Thoracic aorta (tissue), 1 donor: ENCODE results near the genes RBM34 and ERO1B.

DNA sequence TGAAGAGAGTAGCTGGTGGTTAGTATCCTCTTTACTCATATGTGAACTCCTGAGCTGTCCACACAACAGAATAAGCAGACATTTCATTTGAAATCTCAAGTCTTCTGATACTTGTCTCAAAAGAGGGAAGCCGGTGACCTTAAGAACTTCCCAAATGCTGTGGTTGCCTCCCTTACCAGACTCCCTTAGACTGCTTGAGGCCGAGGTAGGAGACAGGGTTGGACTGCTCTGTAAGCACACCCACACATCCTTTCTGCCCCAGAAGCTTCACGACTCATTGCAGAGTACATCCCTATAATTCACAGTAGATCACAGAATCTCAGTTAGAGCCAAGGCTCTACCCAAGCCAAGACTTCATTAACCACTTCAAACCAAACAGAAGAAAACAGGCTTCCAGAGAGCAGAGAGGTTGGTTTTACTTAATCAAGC, 244.2 kb upstream of the IRF2BP2 start:
- RAMPAGE, long total RNA = no peak

DNA sequence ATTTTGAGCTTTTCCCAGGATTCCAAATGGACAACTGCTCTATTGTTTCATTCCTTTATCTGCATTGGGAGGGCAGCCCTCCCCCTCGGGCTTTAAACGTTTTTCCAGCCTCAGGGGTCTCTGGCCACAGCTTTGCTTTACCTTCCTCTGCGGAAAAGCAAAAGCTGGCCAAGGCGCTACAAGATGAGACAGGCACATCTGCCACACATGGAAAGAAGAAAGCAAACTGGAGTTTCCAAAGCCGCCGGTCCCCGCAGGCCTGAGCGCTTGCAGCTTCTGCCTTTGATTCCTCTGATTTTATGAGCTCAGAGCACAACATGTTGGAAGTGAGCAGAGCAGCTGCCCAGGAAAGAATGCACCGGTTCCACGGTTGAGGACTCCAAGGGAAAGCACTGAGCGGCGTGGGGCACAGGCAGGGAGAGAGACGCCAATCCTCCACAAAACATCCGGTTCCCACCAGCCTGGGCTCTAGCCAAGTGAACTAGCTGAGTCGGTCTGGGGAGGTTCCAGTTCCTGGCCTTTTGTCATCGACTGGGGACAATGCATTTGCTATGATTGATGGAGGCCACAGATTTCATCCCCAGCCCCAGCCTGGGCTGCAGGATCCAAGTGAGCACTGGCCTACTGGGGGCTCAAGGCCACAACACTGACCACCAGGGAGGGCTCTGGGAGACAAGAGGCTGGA, 252.9 kb upstream of the IRF2BP2 start:
- RAMPAGE, long total RNA = no peak

DNA sequence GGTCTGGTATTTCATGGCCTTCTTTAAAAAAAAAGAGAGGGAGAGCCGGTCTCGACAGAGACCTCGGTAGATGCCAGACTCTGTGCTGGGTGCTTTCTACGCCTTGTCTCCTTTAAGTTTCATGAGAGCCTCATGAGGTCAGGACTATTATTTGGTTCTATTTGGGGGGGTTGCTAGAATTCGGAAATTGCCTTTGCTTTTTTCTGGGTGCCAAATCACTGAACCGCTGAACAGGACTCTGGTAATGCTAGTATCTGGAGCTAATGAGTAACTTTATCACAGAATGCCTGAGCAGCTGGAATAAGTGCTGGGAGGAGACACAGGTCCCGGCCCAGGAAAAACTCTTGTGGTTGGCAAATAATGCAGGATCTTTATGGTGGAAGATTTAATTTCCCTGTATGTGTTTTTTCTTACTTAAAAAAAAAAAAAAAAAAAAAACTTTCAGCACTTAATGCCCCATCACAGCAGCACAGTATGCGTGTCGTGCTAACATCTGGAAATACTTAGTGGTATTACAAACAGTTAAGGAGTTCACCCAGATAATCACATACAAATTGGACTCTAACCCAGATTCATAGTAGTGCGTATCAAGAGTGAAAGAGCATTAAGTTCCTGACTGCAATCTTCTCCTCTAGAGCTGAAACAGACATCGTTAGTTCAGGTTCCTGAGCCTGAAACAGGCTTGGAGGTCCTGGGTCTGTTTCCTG, 220.7 kb downstream of the TOMM20 start:
- RAMPAGE, long total RNA = no peak

DNA sequence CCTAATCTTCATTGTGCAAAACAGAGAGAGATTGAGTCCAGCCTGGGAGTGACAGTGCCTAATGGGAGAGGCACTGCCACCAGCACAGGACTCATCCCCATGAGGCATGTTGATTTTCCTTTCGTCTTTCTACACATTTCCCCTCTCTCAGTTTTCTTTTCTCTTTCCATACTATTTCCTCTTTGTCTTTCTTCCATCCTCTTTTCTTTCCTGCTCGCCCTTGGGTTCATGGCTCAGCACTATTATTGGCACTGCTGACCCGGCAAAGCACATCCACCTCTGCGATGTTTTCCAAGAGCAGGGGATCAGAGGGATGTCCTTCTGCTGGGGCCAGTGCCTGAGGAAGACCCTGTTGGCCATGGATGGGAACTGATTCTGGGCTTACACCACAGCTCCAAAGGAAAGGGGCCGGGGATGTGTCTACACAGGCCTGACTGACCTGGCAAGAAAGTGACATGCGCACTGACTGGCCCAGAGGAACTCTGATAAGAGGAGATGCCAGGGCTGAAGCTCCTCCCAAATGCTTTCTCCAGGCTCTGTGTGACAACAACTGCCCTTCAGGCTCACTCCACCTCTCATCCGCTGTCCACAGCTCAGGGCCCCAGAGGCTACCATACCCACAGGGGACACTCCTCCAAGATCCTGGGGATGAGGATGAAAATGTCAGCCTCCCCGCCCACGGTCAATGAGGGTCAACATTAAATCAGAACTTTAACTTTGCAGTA, 195.7 kb downstream of the TOMM20 start:
- RAMPAGE, long total RNA = no peak

GRCh38 chr1:235060574-235061852, 67.6 kb downstream of the TOMM20 start:
- RAMPAGE, long total RNA = no peak

- RAMPAGE, long total RNA = no peak
Observed at GRCh38 chr1:235156508-235157101, 4.4 kb downstream of the RBM34 start.

- RAMPAGE, long total RNA = start-site peak on the minus strand at chr1:235161171-235161245, 643 reads
Observed at GRCh38 chr1:235160699-235161685, at the start of gene RBM34. Gene RBM34, minus strand, starts transcription at chr1:235161250.

- RAMPAGE, long total RNA = no peak
Observed at GRCh38 chr1:235301903-235302148, 26.2 kb downstream of the ARID4B start.

- RAMPAGE, long total RNA = no peak
Observed at GRCh38 chr1:235421699-235422213, 54.5 kb downstream of the TBCE start.

DNA sequence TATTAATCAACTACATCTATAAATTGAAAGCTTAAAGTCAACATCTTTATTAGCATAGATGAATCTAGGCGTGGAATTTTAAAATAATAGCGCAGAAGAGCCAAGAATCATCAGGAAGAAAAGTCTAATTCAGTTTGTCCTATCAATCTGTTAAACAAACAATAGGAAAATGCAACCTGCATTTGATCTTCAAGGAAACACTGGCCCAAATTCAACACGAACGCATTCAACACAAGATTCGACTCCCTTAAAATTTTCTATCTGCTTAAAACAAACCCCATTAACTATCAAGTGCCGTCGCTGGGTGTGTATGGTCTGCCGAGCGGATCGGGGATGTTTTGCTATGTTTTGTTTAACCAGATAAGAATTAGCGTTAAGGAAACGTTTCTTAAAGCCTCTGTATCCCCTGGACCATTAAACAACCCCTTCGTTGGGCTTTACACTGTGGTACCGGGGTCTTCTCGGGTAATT, 983 bp downstream of the LYST start:
- RAMPAGE, long total RNA = no peak

DNA sequence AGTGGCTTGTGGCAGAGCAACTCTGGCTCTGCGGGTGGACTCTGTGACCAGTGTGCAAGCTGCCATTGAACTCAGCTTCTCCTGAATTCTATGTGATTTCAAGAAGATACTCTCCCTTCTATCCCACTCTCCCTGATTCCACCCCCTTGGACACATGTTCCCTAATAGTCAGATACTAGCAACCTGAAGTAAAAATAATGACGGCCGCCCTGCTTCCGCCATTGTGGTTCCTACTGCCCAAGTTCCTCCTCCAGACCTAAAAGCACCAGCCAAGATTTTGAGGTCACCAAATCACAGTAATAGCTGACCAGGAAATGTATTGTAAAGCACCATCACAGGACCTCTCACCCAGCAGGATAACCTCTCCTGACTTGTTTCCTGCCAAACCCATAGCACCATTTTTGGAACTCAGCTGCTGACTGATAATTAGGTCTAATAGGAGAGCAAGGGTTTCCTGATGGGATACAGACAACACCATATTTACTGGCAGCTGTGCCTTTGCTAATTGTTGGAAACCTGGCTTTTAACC, 11.6 kb upstream of the LYST start:
- RAMPAGE, long total RNA = no peak

DNA sequence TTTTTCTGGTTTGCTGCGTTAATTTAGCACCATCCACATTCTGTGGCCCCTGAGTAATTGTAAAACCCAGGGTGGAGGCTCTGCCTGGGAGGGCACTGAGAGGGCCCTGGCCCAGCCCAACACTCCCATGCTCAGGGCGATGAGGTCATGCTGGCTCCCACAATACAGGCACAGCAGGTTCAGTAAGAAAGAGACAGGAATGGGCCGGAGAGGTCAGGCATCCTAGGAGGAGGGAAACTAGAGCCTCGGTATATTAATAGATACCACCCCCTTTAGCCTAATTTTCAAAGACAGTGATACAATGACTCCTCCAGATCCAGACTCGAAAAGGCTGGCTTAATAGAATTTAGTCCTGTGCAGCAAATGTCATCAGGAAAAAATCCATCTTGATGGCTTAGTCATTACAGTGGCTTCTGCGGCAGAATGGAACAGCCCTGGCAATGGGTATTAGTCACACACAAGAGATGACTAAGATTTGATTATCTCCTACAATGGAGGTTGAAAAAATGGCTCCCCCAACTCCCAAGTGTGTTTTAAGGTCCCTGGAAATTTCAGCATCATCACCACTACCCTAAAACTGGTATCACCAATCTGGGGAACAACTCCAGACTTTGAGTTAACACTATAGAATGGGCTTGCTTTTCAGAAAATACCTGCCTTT, 43.8 kb upstream of the LYST start:
- RAMPAGE, long total RNA = no peak

DNA sequence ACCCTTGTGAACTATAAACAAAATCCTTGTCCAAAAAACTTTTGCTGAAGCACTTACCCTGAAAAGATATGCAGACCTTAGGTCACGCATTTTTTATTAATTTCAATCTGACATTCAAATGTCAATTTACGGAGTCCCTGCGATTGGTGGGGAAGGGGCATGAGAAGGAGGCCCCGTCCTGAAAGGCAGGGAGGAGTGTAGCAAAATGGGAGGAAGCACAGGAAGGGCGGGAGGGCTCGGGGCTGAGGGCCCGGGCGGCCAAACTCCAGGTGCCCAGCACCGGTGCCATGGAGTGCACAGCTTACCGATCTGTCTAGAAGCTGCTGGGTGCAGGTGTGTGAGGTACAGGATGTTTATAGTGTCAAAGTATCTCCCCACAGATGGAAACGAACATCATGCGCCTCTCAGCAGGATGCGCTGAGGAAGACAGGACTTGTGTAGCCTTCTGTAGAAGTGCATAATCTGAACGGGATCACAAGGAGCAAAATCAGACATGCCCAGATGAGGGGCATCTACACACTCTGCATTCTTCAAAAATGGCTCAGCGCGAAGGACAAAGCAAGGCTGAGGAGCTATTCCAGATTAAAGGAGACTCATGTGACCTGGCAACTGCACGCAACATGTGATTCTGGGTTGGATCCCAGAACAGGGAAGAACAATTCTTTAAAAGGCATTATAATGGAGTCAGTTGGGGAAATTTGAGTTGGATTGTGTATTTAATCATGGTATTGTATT, 68.9 kb upstream of the LYST start:
- RAMPAGE, long total RNA = no peak

DNA sequence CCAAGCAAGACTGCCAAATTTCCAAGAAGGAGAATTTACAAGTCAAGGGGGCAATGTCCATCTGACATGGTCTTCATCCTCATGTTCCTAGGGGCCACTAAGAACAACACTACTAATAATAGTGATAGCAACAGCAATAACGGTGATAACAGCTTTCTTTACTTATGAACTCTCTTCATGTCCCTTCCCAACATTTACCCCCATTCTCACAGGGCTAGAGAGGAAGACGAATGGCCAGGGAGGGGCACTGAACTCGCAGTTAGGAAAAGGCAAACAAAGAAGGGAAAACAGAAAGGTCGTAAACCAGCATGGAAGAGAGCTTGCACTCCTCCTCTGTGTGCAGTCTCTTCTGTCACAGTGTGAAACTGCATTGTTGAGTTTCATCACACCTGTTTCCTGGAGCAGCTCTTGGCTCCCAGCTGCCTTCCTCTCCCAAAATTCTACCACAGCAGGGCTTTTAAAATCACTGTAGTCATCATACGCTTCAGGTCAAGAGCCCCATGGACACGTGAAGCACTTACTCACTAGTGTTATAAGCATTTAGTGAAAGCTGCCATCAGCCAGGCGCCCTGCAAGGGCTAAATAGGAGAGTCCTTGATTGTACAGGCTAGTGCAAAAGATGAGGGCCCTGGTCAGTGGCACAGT, 63.3 kb downstream of the NID1 start:
- RAMPAGE, long total RNA = no peak

GRCh38 chr1:236029364-236030154, 35.3 kb downstream of the NID1 start:
- RAMPAGE, long total RNA = no peak

DNA sequence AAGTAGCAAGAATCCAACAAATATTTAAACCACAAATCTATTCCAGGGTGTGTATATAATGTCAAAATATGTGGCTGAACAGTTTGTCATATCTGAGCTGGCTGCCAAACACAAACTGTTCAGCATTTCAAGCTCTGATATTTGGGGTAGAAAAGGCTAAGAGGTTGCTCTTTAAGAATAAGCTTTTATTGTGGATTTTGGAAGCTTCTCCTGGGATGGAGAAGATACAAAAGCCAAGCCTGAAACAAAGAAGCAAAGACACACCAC, 29.0 kb downstream of the NID1 start:
- RAMPAGE, long total RNA = no peak

- RAMPAGE, long total RNA = no peak
Observed at GRCh38 chr1:236041743-236042479, 23.0 kb downstream of the NID1 start.

DNA sequence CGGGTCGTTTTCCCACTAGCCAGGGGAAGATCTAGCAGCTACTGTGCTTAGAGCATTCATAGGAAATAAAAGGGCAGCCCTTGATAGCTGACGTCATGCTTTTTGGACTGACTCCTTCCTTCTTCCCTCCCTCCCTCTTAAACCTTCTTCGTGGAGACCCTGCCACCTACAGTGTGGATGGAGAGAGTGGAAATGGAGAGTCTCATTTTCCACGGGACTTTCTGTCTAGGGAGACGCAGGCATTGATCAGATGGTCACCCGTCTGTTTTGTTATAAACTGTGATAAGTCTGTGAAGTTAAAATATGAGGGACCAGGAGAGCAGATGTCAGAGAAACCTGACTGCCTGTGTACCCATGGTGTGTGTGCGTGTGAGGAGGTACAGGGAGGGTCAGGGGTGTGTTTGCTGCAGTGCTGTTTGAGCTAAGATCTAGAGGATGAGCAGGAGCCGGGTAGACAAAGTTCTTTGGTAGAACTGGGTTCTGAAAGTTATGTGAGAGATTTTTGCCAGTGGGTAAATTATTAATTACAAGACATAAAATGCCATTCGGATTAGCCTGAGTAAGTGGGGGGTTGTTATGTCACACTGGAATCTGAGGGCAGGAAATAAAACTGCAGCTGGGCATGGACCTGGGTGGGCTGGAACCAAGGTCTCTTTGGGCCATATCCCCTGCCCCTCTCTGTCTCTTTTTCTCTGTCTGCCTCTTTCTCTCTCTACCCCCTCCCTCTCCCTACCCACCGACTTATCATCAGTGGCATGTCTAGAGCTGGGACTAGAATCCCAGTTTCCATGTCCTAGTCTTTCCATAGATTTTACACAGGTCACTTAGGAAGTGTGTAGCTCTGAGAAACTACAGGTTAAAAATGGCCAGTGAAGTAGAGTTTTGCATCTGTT, 34.5 kb downstream of the GPR137B start:
- RAMPAGE, long total RNA = no peak

GRCh38 chr1:236281835-236282911, at the start of gene ERO1B:
Gene ERO1B, minus strand, starts transcription at chr1:236281958.
- RAMPAGE, long total RNA = start-site peak on the minus strand at chr1:236281944-236281961, 92 reads

GRCh38 chr1:236543232-236544170, 19.7 kb downstream of the LGALS8 start:
- RAMPAGE, long total RNA = no peak